Myometrial cell (primary cell): ENCODE measurements around the gene POU3F3.

GRCh38 chr2:102621235-102622241, 2.2 kb downstream of the SLC9A2 start:
- RAMPAGE, long total RNA = no peak

DNA sequence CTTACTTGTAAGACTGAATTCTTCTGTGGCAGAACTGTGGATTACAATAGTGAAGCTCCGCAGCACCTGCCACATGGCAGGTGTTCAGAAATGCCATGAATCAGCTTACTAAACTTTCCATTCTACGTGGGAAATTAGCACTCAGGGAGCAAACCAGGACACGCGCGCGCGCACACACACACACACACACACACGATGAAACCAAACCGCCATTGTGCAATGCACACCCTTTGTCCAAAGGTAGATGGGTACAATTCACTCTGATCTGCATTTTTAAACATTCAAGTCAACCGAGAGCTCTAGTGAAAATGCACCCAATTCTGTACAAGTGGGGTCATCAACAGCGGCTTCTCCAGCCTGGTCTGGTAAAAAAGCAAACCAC, 1.0 kb downstream of the MFSD9 start:
- RAMPAGE, long total RNA = no peak

- RAMPAGE, long total RNA = no peak
Measured at GRCh38 chr2:104413965-104414466, 439.9 kb upstream of the POU3F3 start.

GRCh38 chr2:104704845-104705044, 149.2 kb upstream of the POU3F3 start:
- RAMPAGE, long total RNA = no peak

- RAMPAGE, long total RNA = no peak
Measured at GRCh38 chr2:104758029-104758355, 95.9 kb upstream of the POU3F3 start.

DNA sequence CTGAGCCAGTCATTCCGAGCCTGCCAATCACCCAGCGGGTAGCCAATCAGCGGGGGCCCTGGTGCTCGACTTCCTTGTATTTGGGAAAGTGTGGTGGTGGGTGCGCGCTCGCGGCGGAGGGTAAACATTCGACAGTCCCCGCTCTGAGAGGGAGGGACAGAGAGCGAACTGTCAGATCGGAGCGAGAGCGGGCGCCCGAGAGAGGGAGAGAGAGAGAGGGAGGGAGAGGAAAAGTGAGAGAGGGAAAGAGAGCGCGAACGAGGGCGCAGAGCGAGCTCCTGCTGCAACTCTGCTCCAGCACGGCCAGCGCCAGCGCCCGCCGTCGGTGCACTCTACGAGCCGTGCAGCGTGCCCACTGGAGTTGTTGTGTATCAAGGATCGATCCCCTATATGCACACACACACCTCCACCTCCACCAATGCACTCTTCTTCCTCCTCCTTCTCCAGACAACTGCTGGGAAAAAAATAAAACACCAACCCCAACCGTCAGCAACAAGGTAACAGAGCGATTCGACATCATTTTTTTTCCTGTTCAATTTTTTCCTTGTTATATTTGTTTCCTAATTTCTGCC, at the start of gene POU3F3:
TSS of gene POU3F3 (plus strand) at position 127 of the 572 bp plus-strand sequence.
- RAMPAGE, long total RNA = no peak

DNA sequence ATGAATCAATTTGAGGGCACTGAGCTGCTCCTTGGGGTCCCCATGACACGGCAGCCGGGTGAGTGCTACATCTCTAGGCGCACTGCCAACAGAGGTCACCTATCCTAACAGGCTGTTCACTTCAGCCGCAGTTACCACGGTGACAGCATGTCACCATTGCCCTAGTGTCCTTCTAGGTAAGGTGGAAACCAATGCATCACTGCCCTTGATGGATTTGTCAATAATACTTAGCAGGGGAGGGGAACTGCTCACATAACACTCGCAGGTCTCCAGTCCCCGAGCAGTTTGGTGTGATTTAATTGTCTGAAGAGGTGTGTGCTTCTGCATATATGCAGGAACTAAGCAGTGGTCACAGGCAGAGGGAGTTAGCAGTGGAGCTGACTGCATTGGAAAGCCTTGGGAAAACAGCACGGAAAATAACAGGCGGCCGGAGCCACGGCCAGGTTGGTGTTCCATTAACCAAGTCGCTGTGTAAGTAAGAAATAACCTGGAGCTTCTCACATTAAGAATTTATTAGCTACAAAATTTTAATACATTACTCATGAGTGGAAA, 47.5 kb downstream of the POU3F3 start:
- RAMPAGE, long total RNA = no peak

GRCh38 chr2:105037716-105037946, 238 bp upstream of the MRPS9 start:
- RAMPAGE, long total RNA = no peak

DNA sequence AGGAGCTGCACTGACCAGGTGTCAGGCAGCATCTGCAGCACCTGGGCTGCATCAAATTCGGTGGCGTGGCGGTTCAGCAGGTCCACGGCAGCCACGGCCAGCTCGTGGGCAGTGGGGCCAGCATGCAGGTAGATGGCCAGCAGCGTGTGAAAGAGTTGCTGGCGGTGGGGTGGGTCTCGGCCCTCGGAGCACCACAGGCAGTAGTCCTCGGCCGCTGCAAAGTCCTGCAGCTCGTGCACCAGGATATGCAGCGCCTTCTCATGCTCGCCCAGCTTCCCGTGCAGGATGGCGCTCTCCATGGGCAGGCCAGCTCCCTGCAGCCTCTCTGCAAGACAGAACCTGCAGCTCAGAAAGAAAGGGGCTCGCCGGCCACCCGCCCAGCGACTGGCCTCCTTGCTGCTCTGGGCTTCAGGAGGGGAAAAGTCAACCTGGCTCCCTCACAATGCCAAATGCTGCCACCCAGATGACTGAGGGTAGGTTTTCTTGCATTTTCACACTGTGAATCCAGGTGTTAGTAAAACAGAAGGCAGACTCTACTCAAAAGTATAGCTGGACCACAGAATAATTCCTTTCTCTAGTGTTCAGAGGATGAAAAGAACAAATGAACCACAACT, 27.9 kb downstream of the GPR45 start:
- RAMPAGE, long total RNA = no peak

GRCh38 chr2:105364119-105364778, 26.9 kb downstream of the C2orf49 start:
- RAMPAGE, long total RNA = no peak

DNA sequence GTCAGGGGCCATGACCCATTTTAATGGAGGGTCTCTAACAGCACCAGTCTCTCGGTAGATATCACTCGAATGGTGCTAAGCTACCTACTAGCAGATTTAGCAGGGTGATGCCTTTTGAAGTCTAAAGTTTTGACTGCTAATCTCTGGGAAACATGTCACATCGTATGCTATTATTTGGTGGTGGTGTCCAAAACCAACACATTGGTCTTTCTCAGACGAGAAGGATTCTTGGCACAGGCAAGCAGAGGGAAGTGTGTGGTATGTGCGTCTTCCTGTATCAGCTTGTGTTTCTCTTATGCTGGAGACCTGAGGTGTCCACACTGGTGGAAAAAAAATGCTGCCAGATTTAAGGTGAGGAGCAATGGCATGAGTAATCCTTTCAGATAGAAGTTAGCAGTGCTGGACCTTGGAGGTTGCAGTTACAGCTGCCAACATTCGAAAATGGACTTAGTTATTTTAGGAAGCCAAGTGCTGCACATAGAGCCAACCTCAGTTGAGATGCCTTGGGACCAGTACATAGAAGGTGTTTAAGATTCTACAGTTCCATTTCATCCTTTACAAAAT, 11.7 kb upstream of the FHL2 start:
- RAMPAGE, long total RNA = no peak

- RAMPAGE, long total RNA = no peak
Measured at GRCh38 chr2:105425270-105426177, 26.7 kb upstream of the FHL2 start.

DNA sequence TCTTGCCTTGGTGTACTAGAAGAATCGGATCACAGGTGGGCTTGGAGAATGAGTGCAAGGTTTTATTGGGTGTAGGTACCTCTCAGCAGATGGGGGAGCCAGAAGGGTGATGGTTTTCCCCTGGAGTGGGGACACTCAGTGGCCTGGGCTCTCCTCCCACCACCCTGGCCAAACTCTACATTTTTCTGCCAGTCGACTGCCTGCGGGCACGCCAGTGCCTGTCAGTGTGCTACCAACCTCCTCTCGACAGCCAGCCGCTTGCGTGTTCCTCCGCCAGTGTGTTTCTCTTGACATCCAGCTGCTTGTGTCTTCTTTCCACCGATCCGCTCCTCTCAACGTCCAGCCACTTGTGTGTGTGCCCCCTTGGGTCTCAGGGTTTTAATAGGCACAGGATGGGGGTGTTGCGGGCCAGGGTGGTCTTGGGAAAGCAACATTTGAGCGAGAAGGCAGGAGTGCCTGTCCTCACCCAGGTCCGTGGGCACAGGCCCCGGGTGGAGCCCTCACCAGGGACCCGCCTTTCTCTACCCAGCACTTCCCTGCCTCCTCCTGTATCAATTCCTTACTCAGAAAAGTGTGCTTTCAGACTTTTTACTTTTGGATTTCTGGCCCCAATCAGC, 95.7 kb upstream of the FHL2 start:
- RAMPAGE, long total RNA = no peak

DNA sequence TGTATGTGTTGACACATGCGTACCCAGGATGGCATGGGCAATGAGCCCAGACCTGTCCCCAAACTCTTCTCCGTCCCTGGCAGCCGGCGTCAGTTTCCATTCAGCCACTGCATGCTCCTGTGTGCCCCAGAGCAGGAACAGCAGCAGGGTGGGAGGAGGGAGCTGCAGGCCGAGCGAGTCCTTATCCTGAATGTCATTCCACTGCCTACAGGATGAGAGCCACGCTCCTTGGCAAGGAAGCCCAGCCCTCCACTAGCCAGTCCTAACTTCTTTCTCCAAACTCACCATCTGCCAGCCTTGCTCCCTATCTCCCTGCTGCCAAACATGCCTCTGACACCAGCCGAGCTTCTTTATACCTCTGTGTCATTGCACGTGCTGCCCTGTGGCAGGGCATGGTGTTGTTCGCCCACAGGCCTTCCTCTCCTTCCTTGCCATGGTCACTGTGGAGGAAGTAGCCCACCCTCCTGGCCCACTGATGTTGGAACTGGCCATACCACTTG, 116.9 kb upstream of the FHL2 start:
- RAMPAGE, long total RNA = no peak

- RAMPAGE, long total RNA = no peak
Measured at GRCh38 chr2:105747874-105748660, 3.4 kb downstream of the NCK2 start.

- RAMPAGE, long total RNA = no peak
Measured at GRCh38 chr2:105771844-105772206, 27.1 kb downstream of the NCK2 start.

DNA sequence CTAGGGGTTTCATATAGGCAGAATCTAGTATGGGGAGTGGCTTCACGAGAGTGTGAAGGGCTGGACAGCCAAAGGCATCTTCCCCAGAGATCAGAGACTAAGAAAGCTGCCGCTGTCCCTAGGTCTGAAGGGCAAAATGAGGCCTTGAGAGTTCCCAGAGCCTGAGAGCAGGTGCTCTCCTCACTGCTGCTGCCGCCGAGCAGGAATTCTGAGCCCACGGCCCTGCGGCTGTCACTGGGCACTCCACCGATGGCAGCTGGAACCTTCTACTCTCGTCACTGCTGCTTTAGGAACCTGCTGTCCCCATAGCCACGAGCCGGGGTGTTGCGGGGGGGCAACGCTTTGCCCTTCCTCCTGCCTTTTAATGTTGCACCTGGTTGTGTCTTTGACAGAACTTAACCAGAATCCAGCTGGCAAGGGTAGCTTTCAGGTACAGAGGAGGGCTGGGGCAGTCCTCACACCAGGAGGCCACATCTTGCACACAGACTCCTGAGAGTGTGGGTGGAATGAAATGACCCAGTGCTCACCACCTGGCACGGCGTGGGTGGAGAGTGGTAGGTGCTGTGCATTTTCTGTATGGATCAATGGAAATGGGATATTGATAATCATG, 32.3 kb downstream of the NCK2 start:
- RAMPAGE, long total RNA = no peak

GRCh38 chr2:105856734-105857535, 112.2 kb downstream of the NCK2 start:
- RAMPAGE, long total RNA = no peak

- RAMPAGE, long total RNA = no peak
Measured at GRCh38 chr2:106138499-106139083, 55.5 kb downstream of the UXS1 start.

DNA sequence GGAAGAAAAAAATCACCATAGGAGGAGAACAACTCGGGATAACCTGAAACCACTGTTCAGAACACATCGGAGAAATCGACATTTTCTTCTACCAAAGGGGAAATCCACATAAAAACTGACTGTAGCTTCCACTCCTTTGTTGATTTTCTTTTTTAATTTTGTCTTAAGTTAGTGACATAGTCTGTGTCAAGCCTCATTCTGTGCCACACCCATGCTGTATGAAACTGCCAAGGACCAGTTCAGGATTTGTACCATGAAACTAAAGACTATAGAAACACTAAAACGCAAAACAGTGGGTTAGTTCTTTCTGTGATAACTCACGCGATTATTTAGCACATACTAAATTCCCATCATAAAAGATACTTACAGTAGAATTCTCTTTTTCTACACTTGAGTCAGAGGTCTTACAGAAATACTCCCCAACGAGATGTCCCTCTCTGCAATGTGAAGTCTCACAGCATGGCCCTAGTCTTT, 54.5 kb downstream of the UXS1 start:
- RAMPAGE, long total RNA = no peak